Endothelial cell of umbilical vein (primary cell): ENCODE data around the gene SCEL.

GRCh38 chr13:74132973-74133680 is 1074.3 kb downstream of the KLF5 start:
- PRO-cap: bidirectional peak, plus-strand start at chr13:74133492, minus-strand start at chr13:74133304
CAGE:
- cytosol, long polyA minus RNA: no peak
- cytosol, long polyA plus RNA: no peak
- long polyA plus RNA: no peak
- nucleus, long polyA minus RNA: no peak
- nucleus, long polyA plus RNA: no peak

DNA sequence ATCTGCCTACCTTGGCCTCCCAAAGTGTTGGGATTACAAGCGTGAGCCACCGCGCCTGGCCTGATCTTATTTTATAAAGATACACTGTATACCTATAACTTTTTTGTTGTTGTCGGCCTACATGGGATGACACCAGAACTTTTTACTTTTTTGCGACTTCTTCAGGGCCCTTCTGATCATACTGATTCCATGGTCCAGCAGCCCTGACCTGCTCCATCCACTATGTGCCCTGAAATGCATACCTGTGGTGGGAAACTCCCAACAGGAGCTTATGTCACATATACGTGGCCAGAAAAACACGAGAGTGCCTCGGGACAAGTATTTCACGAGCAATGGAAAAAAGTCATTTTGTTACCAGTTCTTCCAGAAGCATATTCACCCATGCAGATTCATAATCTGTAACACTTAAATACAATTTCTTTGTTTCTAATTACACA is 1174.3 kb downstream of the KLF5 start:
- PRO-cap: no peak
CAGE:
- cytosol, long polyA minus RNA: no peak
- cytosol, long polyA plus RNA: no peak
- long polyA plus RNA: no peak
- nucleus, long polyA minus RNA: no peak
- nucleus, long polyA plus RNA: no peak

- PRO-cap: no peak
CAGE:
- cytosol, long polyA minus RNA: no peak
- cytosol, long polyA plus RNA: no peak
- long polyA plus RNA: no peak
- nucleus, long polyA minus RNA: no peak
- nucleus, long polyA plus RNA: no peak
Measured at GRCh38 chr13:75303317-75303833, 178.6 kb downstream of the TBC1D4 start.

DNA sequence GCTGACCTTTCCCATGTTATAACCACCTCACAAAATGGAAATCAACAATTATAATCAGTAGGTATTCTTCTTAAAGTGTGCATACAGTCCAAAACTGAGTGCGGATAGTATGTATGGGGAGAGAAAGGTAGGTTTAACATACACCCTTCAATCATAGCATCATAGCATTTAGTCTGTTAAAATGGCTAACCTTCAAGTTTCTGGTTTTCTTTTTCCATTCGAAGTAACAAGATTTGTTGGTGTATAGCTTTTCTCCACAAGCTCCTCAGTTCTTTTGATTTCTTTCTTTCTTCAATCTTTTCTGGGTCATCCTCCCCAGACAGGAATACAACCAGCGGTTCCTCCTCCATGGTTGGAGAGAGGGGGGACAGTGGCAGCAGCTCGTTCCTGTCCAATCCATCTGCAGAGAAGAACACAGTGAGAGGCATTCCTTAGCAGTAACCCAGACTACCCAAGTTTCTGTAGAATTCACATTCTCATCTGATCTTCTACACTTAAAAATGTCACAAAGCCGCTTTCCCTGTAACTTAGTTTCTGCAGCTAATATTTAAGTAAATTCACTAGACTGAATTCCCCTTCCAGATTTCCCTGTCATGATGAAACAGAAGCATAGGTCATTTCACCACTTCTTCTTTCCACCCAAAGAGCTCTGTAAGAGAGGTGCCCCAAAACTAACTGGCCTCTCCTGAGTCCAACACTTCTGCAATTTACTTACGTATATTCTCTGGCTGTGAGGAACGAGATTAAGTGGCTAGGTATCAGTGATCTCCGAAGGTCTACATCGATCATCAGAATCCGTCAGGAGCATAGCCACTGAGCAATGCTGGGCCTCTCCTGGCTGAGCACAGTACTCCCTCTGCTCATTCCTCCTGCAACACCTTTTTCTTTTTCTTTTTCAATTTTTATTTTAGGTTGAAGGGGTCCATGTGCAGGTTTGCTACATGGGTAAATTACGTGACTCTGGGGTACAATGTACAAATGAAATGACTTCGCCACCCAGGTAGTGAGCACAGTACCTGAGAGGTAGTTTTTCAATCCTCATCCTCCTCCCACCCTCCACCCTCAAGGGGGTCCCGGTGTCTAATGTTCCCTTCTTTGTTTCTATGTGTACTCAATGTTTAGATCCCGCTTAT is 171.9 kb downstream of the TBC1D4 start:
- PRO-cap: no peak
CAGE:
- cytosol, long polyA minus RNA: start-site peak on the minus strand centred at position 268 of the sequence, 152 bp wide, 9 reads
- cytosol, long polyA plus RNA: no peak
- long polyA plus RNA: no peak
- nucleus, long polyA minus RNA: no peak
- nucleus, long polyA plus RNA: start-site peak on the minus strand centred at position 654 of the sequence, 62 bp wide, 32 and 107 reads in 2 replicates

GRCh38 chr13:75443488-75444140 is 38.4 kb downstream of the TBC1D4 start:
- PRO-cap: no peak
CAGE:
- cytosol, long polyA minus RNA: no peak
- cytosol, long polyA plus RNA: no peak
- long polyA plus RNA: no peak
- nucleus, long polyA minus RNA: no peak
- nucleus, long polyA plus RNA: no peak

DNA sequence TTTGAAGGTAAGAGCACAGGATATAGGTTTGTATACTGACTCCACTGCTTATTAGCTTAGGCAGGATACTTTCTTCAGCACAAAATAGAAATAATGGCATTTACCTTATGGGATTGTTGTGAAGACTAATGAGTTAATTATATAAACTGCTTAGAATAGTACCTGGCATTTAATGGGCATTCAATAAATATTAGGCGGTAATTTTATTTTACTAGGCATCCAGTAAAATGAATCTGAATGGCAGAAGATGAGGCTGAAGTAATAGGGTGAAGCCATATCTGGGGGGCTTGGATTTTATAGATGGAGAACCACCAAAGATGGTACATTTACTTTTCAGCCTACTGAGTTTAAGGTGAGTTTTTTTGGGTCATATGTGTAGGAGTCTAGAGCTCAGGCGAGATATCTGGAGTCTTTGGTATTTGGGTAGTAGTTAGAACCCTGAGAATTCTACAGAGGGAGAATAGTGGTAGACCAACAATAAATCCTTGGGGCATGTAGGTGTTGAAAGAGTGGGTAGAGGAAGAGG is 25.0 kb downstream of the UCHL3 start:
- PRO-cap: no peak
CAGE:
- cytosol, long polyA minus RNA: no peak
- cytosol, long polyA plus RNA: no peak
- long polyA plus RNA: no peak
- nucleus, long polyA minus RNA: no peak
- nucleus, long polyA plus RNA: no peak

GRCh38 chr13:75802157-75802706 is 166.1 kb downstream of the LMO7 start:
- PRO-cap: no peak
CAGE:
- cytosol, long polyA minus RNA: no peak
- cytosol, long polyA plus RNA: no peak
- long polyA plus RNA: no peak
- nucleus, long polyA minus RNA: no peak
- nucleus, long polyA plus RNA: no peak

DNA sequence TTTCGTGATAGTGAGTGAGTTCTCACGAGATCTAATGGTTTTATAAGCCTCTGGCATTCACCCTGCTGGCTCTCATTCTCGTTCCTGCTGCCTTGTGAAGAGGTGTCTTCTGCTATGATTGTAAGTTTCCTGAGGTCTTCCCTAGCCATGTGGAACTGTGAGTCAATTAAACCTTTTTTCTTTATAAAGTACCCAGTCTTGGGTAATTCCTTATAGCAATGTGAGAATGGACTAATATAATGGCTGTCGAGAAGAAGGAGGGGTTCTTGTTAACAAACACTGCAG is 271.1 kb downstream of the LMO7 start:
- PRO-cap: no peak
CAGE:
- cytosol, long polyA minus RNA: no peak
- cytosol, long polyA plus RNA: no peak
- long polyA plus RNA: no peak
- nucleus, long polyA minus RNA: no peak
- nucleus, long polyA plus RNA: no peak

DNA sequence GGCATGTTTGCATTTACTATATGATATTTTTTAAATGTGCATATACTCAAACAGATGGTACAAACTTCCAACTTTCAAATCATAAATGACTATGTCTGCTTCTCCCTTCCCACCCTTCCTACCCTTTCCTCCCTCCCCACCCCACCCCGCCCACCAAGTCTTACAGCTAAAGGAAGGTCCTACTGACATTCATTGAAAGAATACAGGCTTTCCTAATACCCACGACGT is 2.3 kb downstream of the KCTD12 start:
- PRO-cap: no peak
CAGE:
- cytosol, long polyA minus RNA: start-site peak on the minus strand centred at position 124 of the sequence, 38 bp wide, 575 reads
- cytosol, long polyA plus RNA: start-site peak on the minus strand centred at position 105 of the sequence, 75 bp wide, 235 and 628 reads in 2 replicates
- long polyA plus RNA: start-site peak on the minus strand centred at position 110 of the sequence, 22 bp wide, 71 and 143 reads in 2 replicates
- nucleus, long polyA minus RNA: start-site peak on the minus strand centred at position 117 of the sequence, 42 bp wide, 41 reads; start-site peak on the plus strand centred at position 193 of the sequence, 74 bp wide, 9 reads
- nucleus, long polyA plus RNA: start-site peak on the minus strand centred at position 119 of the sequence, 40 bp wide, 292 and 280 reads in 2 replicates

DNA sequence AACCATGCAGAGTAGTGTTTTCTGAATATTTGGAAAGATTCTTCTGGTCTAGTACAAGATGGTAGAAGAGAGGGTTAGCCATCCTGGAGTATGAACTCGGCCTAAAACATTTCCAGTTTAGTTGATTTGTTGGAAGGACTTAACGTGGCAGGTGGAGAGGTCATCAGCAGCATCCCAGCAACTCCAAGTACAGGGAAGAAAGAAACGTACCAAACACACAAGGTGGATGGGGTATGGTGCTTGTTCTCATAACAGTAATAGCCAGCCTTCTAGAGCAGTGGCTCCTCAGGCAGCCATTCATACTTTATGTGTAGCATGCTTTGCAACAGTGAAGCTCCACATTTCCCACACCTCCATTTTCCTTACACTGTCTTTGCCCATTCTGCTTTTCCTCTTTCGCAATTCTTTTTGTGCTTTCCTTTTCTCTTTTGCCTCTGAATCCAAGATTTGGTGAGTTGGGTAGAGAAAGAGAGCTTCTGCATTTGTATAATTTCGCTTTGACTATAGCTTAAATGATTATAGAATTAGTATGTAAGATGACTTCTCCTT is 7.5 kb downstream of the CLN5 start:
- PRO-cap: no peak
CAGE:
- cytosol, long polyA minus RNA: no peak
- cytosol, long polyA plus RNA: no peak
- long polyA plus RNA: no peak
- nucleus, long polyA minus RNA: no peak
- nucleus, long polyA plus RNA: no peak

- PRO-cap: no peak
CAGE:
- cytosol, long polyA minus RNA: no peak
- cytosol, long polyA plus RNA: no peak
- long polyA plus RNA: no peak
- nucleus, long polyA minus RNA: no peak
- nucleus, long polyA plus RNA: no peak
Measured at GRCh38 chr13:77018512-77018988, 8.4 kb downstream of the FBXL3 start.

DNA sequence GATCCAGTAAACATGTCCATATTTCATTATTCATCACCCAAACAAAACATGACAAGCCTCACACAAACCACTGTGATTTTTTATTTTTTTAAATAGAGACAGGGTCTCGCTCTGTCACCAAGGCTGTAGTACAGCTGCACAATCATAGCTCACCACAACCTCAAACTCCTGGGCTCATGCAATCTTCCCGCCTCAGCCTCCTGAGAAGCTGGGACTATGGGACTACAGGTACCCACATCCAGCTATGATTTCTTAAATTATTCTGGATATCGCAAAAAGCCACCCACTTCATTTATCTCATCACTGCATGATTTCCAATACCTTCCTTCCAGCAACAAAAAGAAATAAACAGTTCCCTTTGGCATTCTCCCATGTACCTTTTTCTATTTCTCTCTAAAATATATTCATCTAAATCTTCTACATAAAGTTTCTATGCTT is 6.3 kb downstream of the FBXL3 start:
- PRO-cap: no peak
CAGE:
- cytosol, long polyA minus RNA: no peak
- cytosol, long polyA plus RNA: no peak
- long polyA plus RNA: no peak
- nucleus, long polyA minus RNA: no peak
- nucleus, long polyA plus RNA: no peak

DNA sequence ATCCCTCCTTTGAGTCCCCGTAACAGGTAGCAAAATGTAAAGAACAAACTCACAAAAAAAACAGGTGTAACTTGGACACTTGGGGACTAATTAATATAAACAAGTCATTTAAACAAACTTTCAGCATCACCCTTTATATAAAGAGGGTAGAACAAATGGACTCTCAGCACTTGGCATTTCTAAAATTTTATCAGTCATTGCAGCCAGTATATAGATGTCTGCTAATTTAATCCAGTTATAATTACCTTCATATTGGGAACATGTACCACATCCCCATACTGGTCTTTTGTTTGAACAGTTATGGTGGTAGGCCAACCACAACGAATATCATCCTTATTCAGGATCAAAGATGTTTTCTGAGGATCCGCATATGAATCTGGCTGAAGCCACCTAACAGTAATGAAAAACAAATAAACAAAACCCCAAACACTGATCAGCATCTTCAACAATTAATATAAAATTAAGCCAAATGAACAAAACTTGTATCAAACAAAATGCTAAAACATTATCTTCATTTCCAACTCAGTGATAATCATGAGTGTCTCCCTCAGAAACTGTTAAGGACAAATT is 128.9 kb upstream of the FBXL3 start:
- PRO-cap: no peak
CAGE:
- cytosol, long polyA minus RNA: no peak
- cytosol, long polyA plus RNA: no peak
- long polyA plus RNA: no peak
- nucleus, long polyA minus RNA: no peak
- nucleus, long polyA plus RNA: no peak

GRCh38 chr13:77325140-77325677 is 1.7 kb downstream of the MYCBP2 start:
- PRO-cap: no peak
CAGE:
- cytosol, long polyA minus RNA: no peak
- cytosol, long polyA plus RNA: no peak
- long polyA plus RNA: no peak
- nucleus, long polyA minus RNA: no peak
- nucleus, long polyA plus RNA: no peak

- PRO-cap: no peak
CAGE:
- cytosol, long polyA minus RNA: no peak
- cytosol, long polyA plus RNA: no peak
- long polyA plus RNA: no peak
- nucleus, long polyA minus RNA: no peak
- nucleus, long polyA plus RNA: no peak
Measured at GRCh38 chr13:77535488-77535878, at the start of gene SCEL. SCEL (plus strand) TSS chr13:77535706.

DNA sequence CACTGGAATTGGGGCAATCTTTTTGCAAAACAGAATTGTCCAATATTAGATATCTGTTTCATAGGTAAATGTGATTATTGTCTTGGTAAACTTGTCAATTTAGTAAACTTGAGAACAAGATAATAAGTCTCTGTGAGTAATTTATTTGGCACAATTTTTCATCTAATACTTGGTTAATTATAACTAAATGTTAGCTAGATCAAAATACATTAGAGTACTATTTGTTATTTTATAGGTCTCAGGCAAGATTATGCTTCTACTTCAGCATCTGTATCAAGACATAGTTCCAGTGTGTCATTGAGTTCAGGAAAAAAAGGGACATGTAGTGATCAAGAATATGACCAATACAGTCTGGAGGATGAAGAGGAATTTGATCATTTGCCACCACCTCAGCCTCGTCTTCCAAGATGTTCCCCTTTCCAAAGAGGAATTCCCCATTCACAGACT is 48.8 kb downstream of the SLAIN1 start:
- PRO-cap: no peak
CAGE:
- cytosol, long polyA minus RNA: no peak
- cytosol, long polyA plus RNA: no peak
- long polyA plus RNA: no peak
- nucleus, long polyA minus RNA: no peak
- nucleus, long polyA plus RNA: no peak

- PRO-cap: no peak
CAGE:
- cytosol, long polyA minus RNA: no peak
- cytosol, long polyA plus RNA: no peak
- long polyA plus RNA: no peak
- nucleus, long polyA minus RNA: no peak
- nucleus, long polyA plus RNA: no peak
Measured at GRCh38 chr13:77860652-77861189, 57.9 kb downstream of the EDNRB start.

DNA sequence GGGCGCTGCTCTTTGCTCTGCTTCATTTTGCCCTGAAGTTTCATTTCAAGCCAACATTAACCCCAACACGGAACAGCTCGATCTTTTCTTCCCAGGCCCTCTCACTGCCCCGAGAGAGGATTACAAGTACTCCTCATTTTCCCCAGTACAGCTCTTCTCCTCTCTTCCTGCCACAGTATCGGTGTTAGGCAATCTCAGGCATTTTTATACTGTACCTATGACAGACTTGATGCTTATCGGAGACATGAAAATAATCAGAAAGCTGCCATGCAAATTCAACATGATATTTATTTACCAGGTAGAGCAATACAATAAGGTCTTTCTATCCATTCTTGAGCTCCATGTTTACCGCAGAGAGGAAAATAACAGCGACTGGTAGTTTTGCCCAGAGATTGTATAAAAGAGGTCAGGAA is 1.3 kb upstream of the EDNRB start:
- PRO-cap: no peak
CAGE:
- cytosol, long polyA minus RNA: no peak
- cytosol, long polyA plus RNA: no peak
- long polyA plus RNA: no peak
- nucleus, long polyA minus RNA: no peak
- nucleus, long polyA plus RNA: no peak

- PRO-cap: no peak
CAGE:
- cytosol, long polyA minus RNA: no peak
- cytosol, long polyA plus RNA: no peak
- long polyA plus RNA: no peak
- nucleus, long polyA minus RNA: no peak
- nucleus, long polyA plus RNA: no peak
Measured at GRCh38 chr13:77990967-77991571, 72.4 kb upstream of the EDNRB start.

GRCh38 chr13:79368620-79369026 is 37.4 kb downstream of the RBM26 start:
- PRO-cap: no peak
CAGE:
- cytosol, long polyA minus RNA: no peak
- cytosol, long polyA plus RNA: no peak
- long polyA plus RNA: no peak
- nucleus, long polyA minus RNA: no peak
- nucleus, long polyA plus RNA: no peak